Myometrial cell (primary cell): ENCODE measurements around a stretch of chr5.

DNA sequence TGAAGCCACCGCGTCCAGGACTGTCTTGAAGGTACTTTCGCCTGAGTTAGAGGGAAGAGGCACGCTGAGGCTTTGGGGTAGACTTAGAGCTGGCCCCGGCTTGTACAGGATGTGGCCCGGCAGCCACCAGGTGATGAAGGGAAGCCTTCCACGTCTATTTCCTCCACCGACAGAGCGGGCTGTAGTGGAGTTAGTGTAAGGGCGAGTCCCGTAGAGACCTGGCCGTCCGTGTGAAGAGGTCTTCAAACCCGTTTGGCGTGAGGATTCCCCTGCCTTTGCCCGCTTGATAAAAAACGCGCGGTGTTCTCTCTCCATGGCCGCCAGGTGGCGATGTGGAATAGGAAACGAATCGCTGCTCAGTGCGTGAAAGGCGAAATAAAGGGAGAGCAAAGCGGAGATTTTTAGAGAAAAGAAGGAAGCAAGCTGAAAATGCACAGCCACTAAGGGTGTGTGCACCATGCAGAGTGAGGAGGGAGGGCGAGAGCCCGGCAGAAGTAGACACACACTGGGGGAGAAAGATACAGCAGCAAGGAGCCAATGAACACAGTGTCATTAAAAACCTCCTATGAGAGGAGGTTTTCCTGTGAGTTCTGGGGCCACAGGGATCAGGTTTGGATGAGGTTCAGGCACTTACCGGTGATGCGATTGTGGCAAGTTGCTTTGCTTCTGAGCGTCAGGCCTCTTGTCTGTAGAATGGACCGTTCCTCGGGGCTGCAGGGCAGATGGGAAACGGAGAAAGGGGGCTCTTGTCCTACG, 34.2 kb downstream of the STC2 start:
- RAMPAGE, long total RNA = no peak

GRCh38 chr5:173294550-173295284, 33.5 kb downstream of the STC2 start:
- RAMPAGE, long total RNA = no peak

- RAMPAGE, long total RNA = no peak
Measured at GRCh38 chr5:173326123-173327473, 1.6 kb downstream of the STC2 start.

- RAMPAGE, long total RNA = no peak
Measured at GRCh38 chr5:173423220-173423930, 95.2 kb upstream of the STC2 start.

DNA sequence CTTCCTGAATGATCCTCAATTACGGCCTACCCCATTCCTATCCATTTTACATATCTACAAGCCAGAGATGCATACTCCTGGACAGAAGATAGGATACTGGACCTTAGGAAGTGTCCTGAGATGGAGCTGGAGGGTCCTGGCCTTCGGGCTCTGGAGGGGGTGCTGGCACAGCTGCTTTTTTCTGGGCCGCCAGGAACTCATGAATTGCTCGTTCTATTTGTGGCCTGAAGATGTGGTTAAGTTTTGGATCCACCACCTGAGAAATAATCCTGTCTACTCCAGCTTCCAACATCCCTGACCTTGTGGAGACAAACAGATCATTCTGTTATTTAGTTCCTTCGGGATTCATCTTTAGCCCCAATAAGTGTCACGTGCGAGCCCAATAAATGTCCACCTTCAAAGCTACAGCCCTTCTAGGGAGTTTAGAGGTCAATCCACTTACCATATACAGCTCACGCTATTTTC, 7.3 kb downstream of the BOD1 start:
- RAMPAGE, long total RNA = no peak

DNA sequence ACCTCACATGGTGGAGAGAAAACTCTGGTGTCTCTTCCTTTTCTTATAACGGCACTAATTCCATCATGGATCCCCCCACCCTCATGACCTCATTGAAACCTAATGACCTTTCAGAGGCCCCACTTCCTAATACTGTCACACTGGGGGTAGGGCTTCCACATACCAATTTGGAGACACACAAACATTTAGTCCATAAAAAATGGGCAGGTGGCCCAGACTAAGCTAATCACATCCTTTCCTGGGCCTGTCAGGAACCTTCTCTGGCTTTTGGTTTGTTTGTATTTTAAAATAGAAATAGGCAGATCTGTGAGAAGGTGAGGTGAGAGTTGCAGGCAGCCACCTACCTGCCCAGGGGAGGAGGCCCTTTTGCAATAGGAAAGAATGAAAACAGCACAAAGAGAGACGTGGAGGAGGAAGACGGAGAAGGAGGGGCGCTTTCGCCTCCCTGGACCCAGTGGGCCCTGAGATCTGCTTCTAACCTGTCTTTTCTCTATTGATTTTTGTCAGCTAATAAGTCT, 90.2 kb upstream of the BOD1 start:
- RAMPAGE, long total RNA = no peak

GRCh38 chr5:173720640-173721093, 104.2 kb upstream of the BOD1 start:
- RAMPAGE, long total RNA = no peak

DNA sequence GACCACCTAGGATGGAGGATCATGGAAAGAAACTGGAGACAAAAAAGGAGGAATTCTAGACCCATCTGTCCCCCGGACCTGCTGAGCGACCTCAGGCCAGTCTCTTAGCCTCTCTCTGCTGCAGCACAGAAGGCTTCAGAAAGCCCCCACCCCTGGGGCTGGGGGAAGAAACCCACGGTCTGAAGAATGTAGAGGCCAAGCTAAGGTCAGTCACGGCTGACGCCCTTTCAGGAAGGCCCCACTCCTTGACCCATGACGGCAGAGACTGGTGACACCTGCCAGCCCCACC, 120.4 kb upstream of the BOD1 start:
- RAMPAGE, long total RNA = no peak

DNA sequence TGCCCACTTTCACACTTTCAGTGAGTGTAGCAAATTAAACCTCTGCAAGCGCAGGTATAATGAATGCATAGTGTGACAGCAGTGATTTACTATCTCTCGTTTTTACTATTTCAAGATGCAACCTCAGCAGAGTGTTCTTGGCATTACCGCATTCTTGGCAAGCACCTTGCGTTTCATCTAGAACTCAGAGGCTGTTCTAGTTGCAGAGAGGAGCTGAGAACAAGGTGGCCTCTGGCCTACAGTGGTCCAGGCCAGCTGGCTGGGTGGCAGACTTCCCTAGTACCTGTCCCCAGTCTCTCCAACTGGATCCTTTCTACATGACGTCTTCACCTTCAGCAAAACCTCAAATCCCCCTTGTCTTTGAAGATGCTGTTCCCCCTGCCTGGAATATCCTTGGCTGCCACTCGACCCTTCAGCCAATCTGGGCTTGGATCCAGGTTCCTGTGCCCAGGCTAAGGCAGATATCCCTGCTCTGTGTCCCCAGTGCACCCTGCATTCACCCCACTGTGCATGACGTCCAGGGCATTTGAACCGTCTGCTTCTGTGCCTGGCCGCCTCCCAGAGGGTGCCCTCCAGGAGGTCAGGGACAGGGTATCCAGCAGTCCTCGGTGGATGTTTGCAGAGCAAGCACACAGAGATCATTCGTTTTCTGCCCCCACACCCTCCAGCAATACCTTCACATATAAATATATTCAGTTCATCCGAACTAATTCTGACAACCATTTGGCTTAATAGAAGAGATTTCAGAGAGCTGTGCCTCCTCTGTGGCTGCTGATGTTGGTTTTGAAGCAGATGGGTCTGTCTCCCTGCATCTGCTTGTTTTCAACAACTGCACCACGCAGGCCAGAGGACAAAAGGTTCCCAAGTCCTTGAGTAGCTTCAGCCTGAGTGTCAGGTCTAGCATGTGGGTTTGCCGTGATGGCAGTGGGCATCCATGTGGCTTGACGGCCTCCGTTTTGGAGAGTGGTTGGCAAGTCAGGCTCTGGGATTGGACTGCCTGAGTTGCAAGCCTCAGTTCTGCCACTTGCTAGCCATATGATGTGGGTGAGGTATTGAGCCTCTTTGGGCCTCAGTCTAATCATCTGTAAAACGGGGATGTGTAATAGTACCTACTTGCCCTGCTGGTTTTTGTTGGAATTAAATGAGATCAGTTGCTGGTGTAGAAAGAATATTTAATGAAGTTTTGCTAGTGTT, 120.2 kb upstream of the CPEB4 start:
- RAMPAGE, long total RNA = no peak

DNA sequence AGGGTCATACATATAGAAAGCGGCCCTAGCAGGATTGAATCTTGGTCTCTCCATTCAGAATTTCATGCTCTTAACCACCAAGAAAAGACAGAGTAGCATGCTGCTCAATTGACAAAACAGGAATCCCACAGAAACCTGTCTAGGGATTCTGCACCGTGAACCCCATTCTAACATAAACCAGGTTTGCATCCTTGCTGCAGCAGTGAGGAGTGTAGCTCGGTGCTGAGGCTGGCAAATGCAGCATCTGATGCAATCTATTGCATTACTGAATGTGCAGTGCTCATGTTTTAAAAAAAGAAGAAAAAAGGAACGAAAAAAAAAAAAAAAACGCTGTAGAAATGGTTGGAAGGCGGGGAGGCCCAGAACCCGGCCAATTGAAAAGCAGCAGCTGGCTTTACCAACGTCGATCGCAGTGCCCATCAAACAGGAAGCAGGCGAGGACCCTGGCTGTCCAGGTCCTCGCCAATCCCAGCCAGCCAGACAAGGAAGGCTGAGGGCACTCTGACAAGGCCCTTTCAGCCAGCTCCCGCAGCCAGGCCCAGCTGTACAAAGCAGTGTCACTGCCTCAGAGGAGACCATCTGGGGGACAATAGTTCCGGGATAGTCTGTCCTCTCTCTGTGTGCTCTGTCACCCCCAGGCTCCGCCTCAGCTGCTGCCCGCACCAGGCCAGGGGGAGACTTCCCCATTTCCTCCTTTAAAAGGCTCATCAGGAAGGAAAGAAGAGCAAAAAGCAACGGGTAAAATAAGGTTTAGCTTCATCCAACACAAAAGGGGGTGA, 21.9 kb upstream of the CPEB4 start:
- RAMPAGE, long total RNA = no peak

DNA sequence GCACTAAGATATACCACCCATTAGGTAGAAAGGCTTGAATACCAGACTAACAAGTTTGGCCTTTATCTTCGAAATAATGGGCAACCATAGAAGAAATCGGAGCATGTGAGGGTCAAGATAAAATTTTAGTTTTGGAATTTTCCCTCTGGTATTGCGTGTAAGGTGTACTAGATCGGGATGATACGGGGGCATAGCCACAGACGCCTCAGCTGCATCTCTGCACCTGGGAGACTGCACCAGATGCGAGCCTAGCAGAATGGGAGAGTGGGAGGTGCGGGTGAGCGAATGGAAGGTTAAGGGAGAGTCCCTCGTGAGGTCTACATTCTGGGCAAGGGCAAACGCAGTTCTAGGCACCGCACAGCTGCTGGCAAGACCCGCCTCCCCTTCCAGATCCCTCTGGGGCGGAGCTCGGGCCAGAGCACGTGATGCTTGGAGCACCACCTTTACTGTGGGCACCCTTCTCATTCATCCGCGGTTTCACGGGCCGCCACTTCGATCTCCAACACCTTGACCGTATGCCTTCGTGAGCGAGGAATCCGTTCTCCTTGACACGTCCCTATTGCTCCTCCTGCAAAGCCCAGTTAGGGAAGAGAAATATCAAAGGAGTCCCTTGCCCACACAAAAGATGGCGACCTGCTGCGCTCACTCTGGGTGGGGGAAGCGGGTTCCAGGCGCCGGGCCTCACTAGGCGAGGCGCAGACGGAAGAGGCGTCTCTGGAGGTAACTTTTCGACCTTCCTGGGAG, 518 bp upstream of the CPEB4 start:
- RAMPAGE, long total RNA = no peak

- RAMPAGE, long total RNA = no peak
Measured at GRCh38 chr5:173895619-173896423, 7.7 kb downstream of the CPEB4 start.

GRCh38 chr5:173919273-173919839, 31.2 kb downstream of the CPEB4 start:
- RAMPAGE, long total RNA = no peak

GRCh38 chr5:173941870-173942680, 46.9 kb upstream of the C5orf47 start:
- RAMPAGE, long total RNA = no peak

- RAMPAGE, long total RNA = no peak
Measured at GRCh38 chr5:173950805-173951244, 38.1 kb upstream of the C5orf47 start.

DNA sequence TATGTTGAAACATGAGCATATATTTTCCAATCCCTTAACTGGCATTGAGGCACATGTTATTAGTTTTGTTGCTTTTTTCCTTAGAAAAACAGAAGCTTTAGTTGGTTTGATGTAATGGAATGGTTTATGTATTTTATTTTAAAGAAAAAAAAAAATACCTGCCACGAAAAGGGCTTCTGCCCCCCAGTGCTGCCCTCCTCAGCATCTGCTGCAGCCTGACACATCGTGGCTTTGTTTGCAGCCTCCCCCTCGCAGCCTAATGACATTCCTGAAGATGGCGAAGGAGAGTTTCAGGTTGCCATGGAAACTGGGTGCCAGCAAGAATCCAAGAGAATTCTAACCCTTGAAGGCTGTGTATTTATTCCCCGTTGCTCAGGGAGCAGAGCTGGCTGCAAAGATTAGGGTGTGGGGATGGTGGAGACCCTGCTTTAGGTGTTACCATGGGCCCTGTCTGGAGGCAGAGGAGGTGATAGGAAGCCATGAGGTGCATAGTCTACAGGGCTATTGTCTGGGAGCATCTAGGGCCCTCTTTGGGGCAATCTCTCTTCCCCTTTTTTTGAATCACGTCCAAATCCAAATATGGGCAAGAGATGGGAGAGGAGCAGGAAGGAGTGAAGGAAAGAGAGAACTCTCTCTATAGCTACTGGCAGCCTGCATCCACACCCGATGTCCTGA, 126.7 kb downstream of the NSG2 start:
- RAMPAGE, long total RNA = no peak

DNA sequence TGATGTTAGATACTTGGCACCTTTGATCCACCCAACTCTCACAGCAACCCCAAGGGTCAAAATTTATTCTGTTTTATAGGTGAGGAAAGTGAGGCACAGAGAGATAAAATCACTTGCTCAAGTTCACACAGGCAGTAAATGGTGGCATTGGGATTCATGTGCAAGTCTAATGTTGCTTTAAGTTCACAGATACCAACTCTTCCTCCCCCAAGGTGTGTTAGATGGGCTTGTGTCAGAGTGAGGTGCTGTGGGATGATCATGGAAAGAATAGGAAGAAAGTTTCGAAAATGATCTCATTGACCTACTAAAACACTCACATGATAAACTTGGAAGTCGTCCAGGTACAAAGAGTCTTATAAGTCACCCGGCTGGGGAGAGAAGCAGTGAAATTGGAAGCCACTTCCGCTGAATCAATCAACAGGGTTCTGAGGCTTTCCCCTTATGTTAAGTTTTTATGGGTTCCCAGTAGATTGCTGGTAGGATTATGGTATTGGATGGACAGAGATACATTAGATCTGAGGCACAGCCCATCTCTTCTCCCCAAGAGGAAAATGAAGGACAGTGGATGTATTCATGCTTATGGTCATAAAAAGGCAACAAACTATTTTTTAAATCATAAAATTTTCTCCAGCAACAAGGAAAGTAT, 218.8 kb upstream of the MSX2 start:
- RAMPAGE, long total RNA = no peak

- RAMPAGE, long total RNA = no peak
Measured at GRCh38 chr5:174636122-174636588, 88.2 kb upstream of the MSX2 start.

DNA sequence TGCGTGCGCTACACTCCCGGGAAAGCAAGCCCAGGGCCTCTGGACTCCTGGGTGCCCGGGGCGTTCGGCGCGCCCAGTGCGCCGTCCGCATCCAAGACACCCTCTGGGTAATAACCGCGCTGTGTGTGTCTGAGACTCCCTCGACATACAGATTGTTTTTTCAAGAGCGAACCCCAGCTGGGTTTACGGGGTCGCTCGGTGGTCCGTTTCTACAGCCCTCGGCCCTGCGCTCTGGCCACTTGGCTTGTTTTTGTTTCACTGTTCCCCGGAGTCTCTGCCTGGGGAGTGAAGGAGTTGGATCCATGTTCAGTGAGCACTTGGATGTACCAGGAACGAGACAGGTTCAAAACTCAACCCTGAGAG, 732 bp downstream of the MSX2 start:
- RAMPAGE, long total RNA = no peak

DNA sequence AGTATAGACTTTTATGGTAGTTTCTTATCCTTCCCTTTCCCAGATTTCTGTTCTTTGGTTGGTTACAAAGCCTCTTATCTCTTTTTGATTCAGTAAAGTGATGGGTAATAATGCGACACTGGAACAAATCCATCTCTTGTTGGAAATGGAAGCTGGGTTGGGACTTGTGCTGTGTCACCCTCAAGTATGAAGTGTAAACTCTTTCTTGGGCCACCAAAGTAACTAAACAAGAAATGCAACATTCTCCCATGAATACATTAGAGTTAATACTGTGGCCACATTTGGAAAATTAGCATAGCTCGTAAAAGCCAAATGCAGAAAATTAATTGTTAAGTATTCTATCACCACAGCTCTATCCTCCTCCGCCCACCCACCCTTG, 3.3 kb downstream of the MSX2 start:
- RAMPAGE, long total RNA = no peak